T47D (cell line): Measurements from ENCODE around the genes CCDC182 and SRSF1.

GRCh38 chr17:56909988-56910633, 3.7 kb downstream of the TRIM25 start:
- RRBS: no CpG with 5 or more reads among the region's 7 CpGs

DNA sequence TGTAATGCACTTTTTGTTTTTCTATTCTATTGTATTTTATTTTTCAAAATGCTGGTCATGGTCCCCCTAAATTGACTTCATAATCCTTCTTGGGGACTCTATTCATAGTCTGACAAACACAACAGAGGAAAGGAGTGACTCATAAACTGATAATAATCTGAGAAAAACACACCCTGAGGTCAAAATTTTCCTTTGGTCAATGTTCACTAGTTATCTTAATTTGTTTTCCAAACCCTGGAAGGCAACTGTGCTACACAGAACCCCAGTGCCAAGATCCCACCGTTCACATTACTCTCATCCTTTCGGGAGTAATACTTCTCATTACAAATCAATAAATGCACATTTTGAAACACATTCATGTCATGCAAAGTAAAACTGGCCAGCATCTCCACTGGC, 23.2 kb downstream of the COIL start:
- RRBS: no CpG with 5 or more reads among the region's 2 CpGs

- RRBS: no CpG with 5 or more reads among the region's 4 CpGs
Observed at GRCh38 chr17:56985468-56985695, 7.5 kb downstream of the SCPEP1 start.

DNA sequence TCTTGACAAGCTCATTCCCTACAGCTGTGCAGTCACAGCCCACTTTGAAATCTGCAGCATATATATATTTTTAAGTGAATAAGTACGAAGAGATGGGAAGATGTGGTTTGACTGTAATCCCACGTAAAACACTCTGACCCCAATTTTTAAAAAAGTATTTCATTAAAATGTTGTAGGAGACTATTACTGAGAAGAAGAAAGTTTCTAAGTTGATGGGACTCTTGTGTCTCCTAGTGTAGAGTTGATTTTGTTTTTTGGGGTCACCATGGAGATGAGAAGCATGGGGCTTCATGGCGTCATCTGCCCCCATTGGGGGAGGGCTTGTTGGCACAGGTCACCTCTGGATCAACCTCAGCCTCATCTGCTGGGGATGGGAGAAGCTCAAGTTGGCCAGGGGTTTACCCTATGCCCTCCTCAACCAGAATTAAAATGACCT, 28.2 kb downstream of the MSI2 start:
- RRBS: no CpG with 5 or more reads among the region's 3 CpGs

- RRBS: no CpG with 5 or more reads among the region's 9 CpGs
Observed at GRCh38 chr17:57413489-57414317, 157.4 kb downstream of the MSI2 start.

GRCh38 chr17:57508580-57509218, 236.4 kb downstream of the CCDC182 start:
- RRBS: no CpG with 5 or more reads among the region's 12 CpGs

DNA sequence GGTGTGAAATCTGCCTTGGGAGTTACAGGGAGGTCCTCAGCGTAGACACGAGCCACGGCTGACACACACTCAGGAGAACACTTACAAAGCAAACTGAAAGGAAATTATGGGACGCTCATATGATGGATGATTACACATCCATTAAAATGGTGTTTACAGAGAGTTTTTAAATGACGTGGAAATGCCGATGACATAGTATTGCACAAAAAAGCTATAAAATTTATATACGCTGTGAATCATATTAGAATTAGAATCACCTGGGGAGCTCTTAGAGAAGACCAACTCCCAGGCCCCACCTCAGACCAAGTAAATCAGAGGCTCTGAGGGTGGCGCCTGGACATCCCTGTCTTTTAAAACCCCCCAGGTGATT, 175.2 kb downstream of the CCDC182 start:
- RRBS: no CpG with 5 or more reads among the region's 8 CpGs

GRCh38 chr17:57745182-57745597, at the start of gene CCDC182:
CCDC182 (minus strand) TSS chr17:57745299.
- RRBS: no CpG with 5 or more reads among the region's 5 CpGs

DNA sequence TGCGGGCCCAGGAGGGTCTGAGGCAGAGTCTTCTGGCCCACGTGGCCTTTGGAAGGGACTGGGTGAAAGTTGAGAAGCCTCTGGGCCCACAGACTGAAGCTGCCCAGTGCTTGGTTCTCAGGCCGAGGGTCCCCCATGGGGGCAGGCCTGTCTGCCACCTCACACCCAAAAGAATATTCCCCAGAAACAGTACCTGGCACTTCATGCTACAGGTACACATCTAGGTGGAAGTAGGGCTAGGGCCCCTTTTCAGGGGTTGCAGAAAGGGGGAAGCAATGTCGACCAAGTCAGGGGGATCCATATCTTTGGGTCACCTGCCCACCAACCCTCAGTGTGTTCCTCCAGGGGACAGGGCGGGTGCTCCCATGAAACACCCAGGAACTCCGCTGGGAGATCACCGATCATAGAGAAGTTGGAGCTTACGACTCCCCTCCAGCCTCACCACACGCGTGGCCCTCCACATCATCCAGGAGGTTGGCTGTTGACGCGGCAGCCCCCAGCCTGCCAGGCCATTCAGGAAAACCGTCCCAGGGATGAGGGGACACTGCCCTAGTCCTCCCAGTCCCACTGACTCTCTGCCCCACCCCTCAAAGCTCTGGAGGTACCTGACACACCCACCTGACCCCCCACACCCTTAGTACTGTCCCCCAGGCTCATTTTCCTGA, 17.2 kb upstream of the MRPS23 start:
- RRBS: no CpG with 5 or more reads among the region's 13 CpGs

DNA sequence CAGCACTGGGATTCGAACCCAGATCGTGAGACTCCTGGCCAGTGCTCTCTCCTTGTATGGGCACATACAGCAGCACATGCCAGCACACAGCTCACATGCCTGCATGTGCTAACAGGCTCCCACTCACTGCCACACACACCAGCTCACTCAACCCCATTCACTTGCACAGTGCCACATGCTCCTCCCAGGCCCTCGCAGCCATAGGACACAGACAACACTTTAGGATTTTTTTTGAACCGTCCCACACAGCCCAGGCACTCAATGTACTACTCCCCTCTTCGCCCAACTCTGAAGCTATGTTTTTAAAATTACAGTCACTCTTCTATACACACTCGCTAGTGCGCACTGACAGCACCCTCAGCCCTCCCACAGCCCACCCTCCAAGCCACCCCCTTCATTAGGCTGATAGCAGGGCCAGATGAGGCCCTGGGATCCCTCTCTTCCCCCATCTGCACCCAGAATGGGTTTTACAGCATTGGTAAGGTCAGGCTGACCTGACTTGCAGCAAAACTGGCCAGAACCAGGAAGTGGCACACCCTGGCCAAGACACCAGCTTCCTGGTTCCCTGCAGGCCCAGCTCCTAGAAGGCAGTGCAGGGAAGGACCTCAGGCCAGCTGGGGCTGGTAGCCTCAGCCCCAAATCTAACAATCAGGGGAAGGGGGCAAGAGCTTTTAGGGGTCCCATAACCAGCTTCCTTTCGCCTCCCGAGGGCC, 49.8 kb upstream of the MRPS23 start:
- RRBS: no CpG with 5 or more reads among the region's 9 CpGs

- RRBS: no CpG with 5 or more reads among the region's 4 CpGs
Observed at GRCh38 chr17:57903010-57903792, 52.0 kb downstream of the CUEDC1 start.

DNA sequence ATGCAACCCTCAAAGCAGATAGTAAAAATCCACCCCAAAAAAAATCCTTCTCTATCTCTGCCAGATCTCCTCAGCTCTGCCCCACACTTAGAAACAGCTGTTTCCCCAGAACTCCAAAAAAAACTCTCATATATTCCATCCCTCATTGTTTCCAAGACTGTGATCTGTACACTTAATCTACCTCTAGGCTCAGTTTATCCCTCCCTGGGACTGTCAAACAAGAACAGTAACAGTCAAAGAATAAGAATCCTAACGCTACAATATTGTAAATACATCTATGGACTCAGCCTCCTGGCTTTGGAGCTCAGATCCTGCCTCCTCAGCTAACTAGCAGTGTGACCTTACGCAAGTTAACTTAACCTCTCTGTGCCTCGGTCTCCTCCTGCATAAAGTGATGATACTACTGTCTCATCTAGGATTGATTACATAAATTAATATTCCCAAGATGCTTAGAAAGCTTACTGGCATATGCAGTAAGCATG, 11.5 kb downstream of the CUEDC1 start:
- RRBS: no CpG with 5 or more reads among the region's 3 CpGs

DNA sequence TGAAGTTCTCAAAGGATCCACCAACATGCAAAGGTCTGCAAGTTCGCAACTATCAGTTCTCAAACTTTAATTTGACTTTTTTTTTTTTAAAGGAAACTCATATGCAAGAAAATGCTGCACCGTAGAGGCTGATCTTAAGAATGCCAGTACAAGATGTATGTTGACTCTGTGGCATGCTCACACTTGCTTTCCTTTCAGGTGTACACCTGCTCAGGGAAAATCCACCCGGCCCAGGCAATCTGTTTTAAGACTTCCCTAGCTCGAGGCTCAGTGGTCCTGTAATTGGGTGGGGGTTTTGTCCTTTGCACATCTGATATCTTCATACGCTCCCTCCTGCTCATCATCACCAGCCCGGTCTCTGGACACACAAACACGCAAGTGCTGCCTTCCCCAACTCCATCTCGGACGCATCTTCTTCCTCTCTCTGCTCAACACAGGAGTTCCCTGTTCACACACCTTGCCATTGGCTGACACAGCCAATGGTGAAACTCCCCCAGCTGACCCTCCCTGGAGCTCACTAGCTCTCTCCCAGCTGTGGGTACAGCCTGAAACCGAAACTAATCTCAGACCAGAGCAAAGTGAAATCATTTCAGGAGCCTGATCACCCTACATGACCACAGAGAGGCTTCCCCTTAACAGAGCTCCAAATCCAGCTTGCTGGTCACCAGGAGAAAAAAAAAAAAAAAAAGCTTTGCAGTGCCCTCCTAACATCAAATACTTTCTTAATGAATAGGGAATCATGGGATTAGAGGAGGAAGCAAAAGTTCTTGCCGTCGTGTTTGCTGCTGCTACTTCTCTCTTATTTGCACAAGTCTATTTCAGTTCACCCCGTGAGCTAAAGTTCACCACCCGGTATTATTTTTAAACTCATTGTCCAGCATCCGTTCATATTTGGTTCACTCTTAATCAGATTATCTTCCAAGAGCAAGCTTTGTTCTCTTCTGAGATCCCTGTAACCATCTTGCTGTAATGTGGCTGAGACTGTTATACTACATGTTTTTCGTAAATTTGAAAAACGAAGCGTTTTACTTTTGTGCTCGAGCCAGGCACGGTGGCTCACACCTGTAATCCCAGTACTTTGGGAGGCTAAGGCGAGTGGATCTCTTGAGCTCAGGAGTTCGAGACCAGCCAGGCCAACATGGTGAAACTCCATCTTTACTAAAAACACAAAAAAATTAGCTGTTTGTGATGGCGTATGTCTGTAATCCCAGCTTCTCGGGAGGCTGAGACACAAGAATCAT, 8.3 kb downstream of the CUEDC1 start:
- RRBS: 8% methylated on average over 3 of the region's 24 CpGs

DNA sequence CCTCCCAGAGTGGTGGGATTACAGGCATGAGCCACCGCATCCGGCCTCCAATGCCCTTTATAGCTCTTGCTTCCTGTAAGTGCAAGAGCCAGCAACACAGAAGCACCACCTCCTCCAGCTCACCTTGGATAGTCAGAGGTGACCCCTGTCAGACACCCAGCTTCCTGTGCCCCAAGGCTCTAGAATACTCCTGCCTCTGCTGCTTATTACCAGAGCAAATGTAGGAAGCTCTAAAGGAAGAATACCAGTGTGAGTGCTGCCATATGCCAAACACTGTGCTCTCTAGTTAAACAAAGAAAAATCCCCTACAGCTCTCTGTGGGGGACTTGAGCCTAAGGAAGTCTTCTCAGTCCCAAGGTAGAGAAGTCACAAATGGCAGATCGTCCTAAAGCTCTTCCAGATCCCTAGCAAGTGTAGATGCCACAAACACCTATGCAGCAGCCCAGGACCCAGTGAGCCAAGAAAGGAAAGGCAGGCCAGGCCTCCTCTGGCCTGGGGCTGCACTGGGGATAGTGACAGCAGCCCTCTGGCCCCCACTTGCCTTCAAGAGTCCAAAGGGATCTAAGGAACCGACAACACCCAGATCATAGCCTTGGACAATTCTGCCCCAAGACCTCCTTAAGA, 2.6 kb downstream of the CUEDC1 start:
- RRBS: no CpG with 5 or more reads among the region's 4 CpGs

- RRBS: no CpG with 5 or more reads among the region's 94 CpGs
Observed at GRCh38 chr17:58006862-58007889, at the start of gene SRSF1. SRSF1 (minus strand) TSS chr17:58007246.

GRCh38 chr17:58184277-58184775, 8.2 kb upstream of the EPX start:
- RRBS: no CpG with 5 or more reads among the region's 10 CpGs

GRCh38 chr17:58232538-58233130, 5.8 kb upstream of the LPO start:
- RRBS: no CpG with 5 or more reads among the region's 10 CpGs

DNA sequence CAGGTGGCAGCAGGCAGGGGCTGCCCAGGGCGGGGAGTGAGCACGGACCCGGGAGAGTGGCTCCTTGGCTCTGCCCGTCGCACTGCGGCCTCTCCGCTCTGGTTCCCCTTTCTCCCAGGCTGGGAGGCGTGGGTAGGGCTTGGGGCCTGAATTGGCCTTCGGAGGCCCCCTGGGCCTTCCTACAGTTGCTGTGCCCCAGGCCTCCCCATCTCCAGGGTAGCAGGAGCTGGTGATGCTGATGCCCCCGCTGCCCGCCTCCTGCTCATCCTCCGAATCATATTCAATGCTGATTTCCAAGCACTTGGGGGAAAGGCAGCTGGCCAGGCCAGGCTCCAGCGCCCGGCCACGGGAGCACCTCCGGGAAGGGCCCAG, 20.1 kb downstream of the TSPOAP1 start:
- RRBS: 92% methylated on average over 3 of the region's 16 CpGs

- RRBS: no CpG with 5 or more reads among the region's 7 CpGs
Observed at GRCh38 chr17:58326278-58326613, 2.3 kb downstream of the TSPOAP1 start.

DNA sequence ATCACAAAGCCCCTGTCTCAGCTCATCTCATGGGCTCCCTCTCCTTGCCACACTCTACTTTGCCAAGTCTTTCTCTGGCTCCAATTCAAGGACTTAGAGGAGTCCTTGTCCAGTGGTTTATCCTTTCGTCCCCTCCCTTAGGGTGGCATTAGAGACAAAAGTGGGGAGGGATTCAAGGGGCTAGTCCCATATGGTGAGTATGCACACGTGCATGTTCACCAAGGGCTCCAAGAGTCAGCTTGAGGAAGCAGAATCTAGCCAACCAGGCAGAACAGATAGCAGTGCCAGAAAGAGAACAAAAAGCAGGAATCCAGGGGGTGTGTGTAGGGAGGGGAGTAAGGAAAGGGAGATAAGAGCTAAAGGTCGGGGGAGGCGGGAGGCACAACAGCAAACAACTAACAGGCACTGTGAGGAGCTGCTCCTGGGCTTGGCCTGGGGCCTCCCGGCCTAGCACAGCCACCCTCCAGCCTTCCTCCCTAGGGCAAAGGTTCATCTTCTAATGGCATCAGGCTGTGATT, 12.2 kb upstream of the SUPT4H1 start:
- RRBS: no CpG with 5 or more reads among the region's 5 CpGs